Cardiac fibroblast (primary cell): ENCODE results near the genes LAMTOR5, DDX20, CAPZA1 and TAFA3.

DNA sequence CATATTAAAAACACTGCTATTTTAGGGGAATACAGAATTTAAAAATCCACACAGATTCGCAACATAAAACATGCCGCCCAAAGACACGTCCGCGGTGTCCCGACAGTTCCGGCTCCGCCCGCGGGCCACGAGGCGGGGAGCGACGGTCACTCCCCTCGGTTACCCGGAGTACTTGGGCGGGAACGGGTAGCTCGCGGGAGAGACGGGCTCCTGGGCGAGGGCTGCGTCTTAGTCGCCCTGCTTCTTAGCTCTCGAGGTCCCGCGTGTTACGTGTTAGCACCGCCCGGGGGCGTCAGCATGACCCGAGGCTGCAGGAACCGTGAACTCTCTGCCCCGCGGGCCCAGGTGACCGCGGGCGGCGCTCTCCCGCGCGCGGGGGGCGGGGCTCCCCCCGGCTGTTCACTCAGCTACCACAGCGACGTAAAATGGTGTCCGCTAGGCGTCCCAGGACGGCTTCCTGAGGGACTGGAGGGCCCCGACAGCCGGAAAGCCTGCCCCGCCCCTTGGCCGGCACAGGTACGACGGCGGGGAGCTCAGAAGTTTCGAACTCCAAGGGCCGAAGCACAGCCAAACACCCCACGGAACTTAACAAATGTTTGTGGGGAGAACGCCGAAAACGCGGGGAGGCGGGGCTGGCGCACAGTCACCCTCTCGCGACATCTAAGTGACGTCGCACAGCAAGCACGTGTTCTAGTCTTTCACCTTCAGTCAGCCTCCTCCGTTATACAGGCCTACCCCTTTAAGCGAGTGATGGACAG lies 860 bp upstream of the RBM15 start:
- RRBS, result under 1% methylated on average over 16 of the region's 73 CpGs

DNA sequence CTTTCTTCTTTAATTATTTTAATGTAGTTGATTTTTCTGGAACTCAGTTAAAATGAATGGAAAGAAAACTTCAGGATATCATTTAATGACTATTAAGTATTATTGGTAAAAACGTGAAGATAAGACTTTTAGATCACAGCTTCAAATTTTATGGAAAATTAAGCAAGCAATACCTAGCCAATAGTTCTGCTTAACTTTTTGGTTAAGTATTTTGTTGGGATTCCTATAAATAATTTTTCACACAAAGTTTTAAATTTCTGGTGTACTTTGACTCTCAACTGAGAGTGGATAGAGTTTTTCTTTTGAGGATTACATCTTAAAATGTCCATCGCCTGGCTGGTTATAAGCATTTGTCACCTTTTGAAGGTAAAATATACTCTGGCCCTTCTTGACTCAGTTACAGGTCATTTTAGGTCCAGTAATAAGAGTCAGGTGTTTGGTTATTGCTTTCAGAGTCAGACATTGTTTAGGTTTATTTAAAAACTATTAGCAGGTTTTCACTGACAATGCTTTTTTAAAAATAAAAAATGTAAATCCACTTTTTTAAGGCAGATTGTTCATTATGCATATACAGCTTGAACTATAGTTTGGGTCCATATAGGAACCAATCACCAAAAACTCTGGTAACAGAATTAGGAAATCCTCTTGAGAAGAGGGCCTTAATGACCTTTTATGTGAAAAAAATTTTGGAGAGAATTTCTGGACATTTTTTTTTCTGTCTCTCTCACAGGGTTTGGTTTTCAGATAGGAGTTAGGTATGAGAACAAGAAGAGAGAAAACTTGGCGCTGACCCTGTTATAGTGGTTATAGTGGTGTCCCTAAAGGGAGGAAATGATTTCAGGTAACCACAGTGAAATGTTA lies 5.9 kb downstream of the RBM15 start:
- RRBS, result no CpG with 5 or more reads among the region's 3 CpGs

- RRBS, result no CpG with 5 or more reads among the region's 20 CpGs
These were observed 7.7 kb downstream of the RBM15 start for GRCh38 chr1:110346589-110347482.

- RRBS, result no CpG with 5 or more reads among the region's 7 CpGs
These were observed 8.5 kb downstream of the RBM15 start for GRCh38 chr1:110347483-110348221.

DNA sequence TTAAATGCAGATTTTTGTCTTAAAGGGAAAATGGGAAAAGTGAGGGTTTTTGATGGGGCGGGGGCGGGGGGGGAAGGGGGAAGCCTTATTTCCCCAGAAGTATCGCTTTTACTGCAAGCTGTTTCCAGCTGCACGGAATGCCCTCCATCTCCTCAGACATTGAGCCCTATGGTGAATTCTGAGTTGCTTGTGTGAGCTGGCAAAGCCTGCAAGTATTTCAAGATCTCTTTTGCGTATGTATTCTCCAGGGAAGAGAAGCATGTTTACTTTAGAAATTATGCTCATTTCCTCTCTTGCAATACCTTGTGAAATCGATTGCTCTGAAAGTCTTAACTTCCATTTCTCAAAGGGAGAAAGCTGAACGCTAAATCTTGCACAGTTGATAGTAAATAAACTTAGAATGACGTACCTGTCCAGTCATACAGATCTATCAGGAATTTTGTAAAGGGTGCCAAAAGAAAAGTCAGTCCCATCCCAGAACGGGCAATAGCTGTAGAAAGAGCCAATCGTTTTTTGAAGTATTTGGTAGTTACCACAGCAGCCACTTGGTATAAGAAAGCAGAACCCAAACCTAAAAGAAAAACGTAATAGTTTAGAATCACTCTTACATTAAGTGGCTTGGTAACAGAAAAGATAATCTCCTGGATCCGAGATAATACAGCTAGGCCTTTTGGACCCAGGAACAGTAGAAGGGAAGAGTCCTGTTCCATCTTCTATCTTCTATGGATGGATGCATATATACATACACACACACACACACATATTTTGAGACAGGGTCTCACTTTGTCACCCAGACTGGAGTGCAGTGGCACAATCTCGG lies 10.0 kb downstream of the SLC16A4 start:
- RRBS, result no CpG with 5 or more reads among the region's 13 CpGs

- RRBS, result no CpG with 5 or more reads among the region's 5 CpGs
These were observed 7.3 kb downstream of the SLC16A4 start for GRCh38 chr1:110383338-110384194.

GRCh38 chr1:110407118-110408443 lies at the start of gene LAMTOR5:
Gene LAMTOR5 (minus strand): TSS chr1:110407694.
- RRBS, result 3% methylated on average over 6 of the region's 81 CpGs

- RRBS, result no CpG with 5 or more reads among the region's 2 CpGs
These were observed 13.6 kb upstream of the LAMTOR5 start for GRCh38 chr1:110421053-110421503.

- RRBS, result no CpG with 5 or more reads among the region's 6 CpGs
These were observed 17.2 kb upstream of the LAMTOR5 start for GRCh38 chr1:110424509-110425311.

- RRBS, result no CpG with 5 or more reads among the region's 2 CpGs
These were observed 9.5 kb downstream of the DENND2D start for GRCh38 chr1:111190885-111191311.

- RRBS, result no CpG with 5 or more reads among the region's 1 CpG
These were observed 6.4 kb downstream of the DENND2D start for GRCh38 chr1:111194005-111194468.

GRCh38 chr1:111476611-111477453 lies 3.0 kb downstream of the C1orf162 start:
- RRBS, result no CpG with 5 or more reads among the region's 2 CpGs

- RRBS, result no CpG with 5 or more reads among the region's 5 CpGs
These were observed 13.8 kb downstream of the ADORA3 start for GRCh38 chr1:111489551-111490029.

- RRBS, result 1% methylated on average over 21 of the region's 97 CpGs
These were observed at the start of gene DDX20 for GRCh38 chr1:111755309-111756393. Gene DDX20 (plus strand): TSS chr1:111755901.

- RRBS, result no CpG with 5 or more reads among the region's 12 CpGs
These were observed 1.7 kb upstream of the CTTNBP2NL start for GRCh38 chr1:112394054-112395027.

GRCh38 chr1:112396758-112397722 lies 1.0 kb downstream of the CTTNBP2NL start:
- RRBS, result no CpG with 5 or more reads among the region's 11 CpGs

DNA sequence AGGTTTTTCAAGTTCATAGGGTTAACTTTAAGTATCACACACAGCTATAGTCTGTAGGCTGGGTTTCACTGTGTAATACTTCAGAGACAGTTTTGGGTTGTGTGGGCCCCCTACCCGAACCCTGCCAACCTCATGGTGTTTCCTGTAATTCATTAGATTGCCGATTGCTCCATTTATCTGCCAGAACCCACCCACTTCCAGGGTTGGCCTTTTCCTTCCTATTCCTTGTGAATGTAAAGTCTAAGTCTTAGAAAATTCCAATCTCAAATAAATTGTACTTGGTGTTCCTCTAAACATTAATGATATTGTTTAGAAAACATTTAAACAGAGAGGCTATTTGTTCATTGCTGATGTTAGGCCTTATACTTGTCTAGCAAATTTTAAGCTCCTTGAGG lies 43.6 kb downstream of the CTTNBP2NL start:
- RRBS, result no CpG with 5 or more reads among the region's 2 CpGs

GRCh38 chr1:112503871-112504517 lies 4.8 kb upstream of the WNT2B start:
- RRBS, result no CpG with 5 or more reads among the region's 10 CpGs

DNA sequence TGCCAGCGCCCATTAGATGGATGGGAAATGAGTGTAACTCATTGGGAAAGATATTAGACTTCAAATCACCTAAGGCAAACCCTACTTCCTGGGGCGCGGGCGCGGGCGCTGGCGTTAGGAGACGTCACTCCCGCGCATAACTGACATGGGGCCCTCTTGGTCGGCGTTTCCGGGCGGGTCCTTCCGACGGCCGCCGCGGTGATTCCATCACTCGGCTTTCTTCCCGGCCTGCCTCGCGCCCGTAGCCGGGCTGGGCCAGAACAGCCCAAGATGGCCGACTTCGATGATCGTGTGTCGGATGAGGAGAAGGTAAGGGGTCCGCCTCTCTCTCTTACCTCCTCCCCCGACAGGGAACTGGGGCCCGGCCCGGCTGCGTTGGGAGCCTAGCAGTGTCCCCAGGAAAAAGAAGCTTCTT lies at the start of gene CAPZA1:
TSS of gene CAPZA1 (plus strand) at position 258 of the 415 bp plus-strand sequence.
- RRBS, result 2% methylated on average over 9 of the region's 34 CpGs

DNA sequence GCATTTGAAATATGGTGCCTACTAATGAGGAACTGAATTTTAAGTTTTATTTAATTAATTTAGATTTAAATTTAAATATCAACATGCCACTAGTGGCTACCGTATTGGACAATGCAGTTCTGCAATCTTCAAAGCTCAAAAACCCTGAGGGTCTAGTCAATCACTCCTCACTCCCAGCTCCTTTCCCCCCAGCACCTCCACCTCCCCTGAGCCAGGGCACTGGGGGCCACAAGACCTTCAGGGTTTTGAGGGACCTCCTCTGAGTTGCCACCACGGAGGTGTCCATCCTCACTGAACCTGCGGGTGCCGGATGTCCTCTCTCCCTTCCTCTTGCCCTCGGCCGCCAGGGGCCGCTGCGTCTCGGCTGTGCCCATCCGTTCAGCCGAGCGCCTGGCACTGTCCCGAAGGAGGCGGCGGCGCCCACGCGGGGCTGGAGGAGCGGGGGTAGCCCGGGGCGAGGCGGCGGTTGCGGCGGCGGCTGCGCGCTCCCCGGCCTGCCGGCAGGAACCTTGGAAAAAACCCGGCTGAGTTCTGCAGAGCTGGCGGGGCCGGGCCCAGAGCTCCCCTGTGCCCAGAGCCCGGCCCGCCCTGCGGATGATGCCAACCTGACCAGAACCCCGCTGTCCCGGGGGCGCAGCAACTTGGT lies at the start of gene TAFA3:
TSS of gene TAFA3 (plus strand) at position 396 of the 646 bp plus-strand sequence.
- RRBS, result 14% methylated on average over 19 of the region's 39 CpGs